Lung (tissue), 4 donors: ENCODE measurements around a stretch of chr2.

DNA sequence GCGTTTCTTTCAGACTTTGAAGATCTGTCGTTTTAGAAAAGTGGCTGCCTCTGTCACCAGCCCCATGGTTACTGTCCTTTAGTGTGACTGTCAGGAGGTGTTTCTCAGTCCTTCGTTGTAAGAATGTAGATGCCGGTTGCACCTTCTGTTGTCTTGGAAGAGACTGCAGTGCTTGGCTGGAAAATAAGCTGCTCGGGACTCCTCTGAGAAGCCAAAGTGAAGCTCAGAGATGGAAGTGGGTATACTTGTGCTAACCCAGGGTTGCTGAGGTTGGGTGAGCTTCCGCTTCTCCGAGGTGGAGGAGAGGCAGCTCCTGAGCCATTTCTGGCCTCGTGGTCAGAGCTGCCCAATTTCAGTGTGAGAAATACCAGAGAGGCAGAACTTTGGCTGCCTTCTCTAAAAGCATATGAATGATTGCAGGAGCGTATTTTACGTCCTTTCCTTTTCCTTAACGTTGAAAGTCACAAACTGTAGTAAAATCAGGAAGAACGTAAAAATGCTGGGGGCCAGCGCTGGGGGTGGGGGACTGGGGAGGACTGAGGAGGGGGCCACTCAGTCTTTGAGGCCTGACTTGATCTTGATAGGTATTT lies 292.1 kb upstream of the PLGLB2 start:
- PRO-cap, result no peak
- RAMPAGE, long total RNA, result no peak
- RRBS, result no CpG with 5 or more reads among the region's 13 CpGs

DNA sequence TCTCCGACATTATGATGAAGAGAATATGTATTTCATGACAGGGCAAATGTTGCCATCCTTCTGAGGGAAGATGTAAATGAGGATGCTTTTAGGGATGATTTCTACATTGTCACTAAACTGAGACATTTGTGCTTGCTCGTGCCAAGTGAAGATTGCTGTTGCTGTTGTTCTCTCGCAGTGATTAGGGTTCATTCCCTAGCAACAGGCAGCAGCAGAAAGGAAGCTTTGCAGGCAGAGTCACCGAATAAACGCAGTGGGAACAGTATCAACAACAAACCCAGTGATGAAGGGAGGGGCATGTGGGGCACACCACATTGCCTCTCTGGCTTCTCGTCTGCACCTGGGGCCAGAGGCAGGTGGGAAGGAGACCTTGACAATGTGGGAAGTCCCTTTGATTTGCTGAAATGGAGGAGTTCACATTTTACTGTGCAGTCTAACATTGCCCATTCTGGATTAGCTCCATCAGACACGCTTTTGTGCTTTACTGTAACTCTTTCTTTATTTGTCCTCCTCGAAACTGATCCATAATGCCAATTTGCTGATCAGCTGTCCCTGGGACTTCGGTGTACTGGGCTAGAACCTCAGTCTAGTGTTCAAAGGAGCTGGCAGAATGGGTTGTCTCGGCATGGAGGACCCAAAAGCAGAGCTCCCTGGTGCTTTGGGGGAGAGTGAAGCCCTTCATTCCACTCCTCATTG lies 240.1 kb upstream of the PLGLB2 start:
- PRO-cap, result no peak
- RAMPAGE, long total RNA, result no peak
- RRBS, result no CpG with 5 or more reads among the region's 10 CpGs

DNA sequence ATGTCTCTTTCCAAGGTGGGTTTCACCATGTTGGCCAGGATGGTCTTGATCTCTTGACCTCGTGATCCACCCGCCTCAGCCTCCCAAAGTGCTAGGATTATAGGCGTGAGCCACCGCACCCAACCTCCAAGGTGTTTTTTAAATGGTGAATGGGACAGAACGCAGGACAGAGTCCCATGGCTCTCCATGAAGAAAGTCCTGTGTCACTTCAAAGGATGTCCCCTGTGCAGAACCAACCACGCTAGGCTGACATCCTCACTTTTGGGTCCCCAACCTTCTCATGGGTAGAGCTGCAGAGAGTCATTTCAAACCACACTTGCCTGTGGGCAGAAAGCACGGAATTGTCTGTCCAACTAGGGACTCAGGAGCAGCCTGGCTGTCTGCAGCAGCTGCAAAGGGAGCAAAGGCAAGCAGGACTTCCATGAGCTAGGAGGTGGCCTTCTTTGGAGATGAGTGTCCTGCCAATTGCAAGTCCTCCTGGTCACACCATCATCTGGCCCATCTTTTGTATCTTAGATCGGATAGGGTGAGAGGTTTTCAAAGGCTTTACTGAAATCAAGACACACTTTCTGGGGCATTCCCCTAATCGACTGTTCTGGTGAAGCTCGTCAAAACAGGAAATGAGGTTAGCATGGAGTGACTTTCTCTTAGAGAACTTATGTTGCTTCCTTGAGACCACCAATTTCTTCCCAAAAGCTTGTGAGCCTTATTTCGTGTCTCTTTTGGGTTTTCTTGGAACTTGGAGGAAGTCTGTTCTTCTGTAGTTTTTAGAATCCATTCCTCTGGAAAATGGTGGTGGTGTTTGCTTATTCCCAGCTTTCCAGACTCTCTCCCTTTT lies 222.4 kb upstream of the PLGLB2 start:
- PRO-cap, result no peak
- RAMPAGE, long total RNA, result no peak
- RRBS, result no CpG with 5 or more reads among the region's 11 CpGs

DNA sequence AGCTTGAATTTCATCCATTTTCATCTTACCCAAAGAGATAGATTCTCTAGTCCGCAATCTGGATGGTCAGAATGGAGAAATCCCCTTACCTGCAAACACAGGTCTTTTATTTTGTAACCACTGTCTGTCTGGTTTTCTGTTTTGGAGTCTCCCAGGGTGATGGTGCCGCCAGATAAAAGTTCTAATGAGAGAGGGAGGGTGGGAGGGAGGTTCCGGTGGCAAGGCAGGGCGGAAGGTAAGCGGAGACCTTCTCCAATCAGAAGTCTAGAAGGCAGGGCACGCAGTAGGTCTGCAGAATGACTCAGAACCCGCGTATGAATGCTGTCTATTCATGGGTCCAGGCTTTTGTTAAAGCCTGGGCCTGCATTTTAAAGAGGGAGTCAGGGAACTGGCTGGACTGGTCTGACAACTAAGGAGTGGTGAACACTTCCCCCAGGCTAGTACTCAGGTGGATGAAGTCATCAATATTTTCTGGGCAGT lies 85.6 kb upstream of the PLGLB2 start:
- PRO-cap, result no peak
- RAMPAGE, long total RNA, result no peak
- RRBS, result no CpG with 5 or more reads among the region's 8 CpGs

GRCh38 chr2:87750272-87751053 lies 2.6 kb downstream of the PLGLB2 start:
- PRO-cap, result no peak
- RAMPAGE, long total RNA, result no peak
- RRBS, result no CpG with 5 or more reads among the region's 15 CpGs

- PRO-cap, result no peak
- RAMPAGE, long total RNA, result no peak
- RRBS, result no CpG with 5 or more reads among the region's 6 CpGs
Measured at GRCh38 chr2:88131519-88132100, 3.7 kb upstream of the FABP1 start.

GRCh38 chr2:88133760-88134250 lies 5.9 kb upstream of the FABP1 start:
- PRO-cap, result no peak
- RAMPAGE, long total RNA, result no peak
- RRBS, result no CpG with 5 or more reads among the region's 3 CpGs

GRCh38 chr2:88200295-88200563 lies 30.1 kb downstream of the THNSL2 start:
- PRO-cap, result no peak
- RAMPAGE, long total RNA, result no peak
- RRBS, result no CpG with 5 or more reads among the region's 13 CpGs

DNA sequence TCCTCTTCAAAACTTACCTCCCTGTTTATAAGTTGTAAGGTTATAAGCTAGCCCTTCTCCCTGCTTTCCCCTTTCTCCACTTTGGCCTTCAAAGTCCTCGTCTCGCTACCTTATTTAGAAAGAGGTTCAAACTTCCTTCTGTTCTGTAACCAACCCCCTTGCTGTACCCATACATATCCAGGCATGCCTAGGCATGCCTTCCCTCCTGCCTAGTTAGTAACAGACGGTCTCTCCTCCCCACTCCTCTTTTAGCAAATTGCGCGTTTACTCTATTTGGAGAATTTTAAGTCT lies 13.8 kb downstream of the TEX37 start:
- PRO-cap, result no peak
- RAMPAGE, long total RNA, result no peak
- RRBS, result no CpG with 5 or more reads among the region's 5 CpGs

DNA sequence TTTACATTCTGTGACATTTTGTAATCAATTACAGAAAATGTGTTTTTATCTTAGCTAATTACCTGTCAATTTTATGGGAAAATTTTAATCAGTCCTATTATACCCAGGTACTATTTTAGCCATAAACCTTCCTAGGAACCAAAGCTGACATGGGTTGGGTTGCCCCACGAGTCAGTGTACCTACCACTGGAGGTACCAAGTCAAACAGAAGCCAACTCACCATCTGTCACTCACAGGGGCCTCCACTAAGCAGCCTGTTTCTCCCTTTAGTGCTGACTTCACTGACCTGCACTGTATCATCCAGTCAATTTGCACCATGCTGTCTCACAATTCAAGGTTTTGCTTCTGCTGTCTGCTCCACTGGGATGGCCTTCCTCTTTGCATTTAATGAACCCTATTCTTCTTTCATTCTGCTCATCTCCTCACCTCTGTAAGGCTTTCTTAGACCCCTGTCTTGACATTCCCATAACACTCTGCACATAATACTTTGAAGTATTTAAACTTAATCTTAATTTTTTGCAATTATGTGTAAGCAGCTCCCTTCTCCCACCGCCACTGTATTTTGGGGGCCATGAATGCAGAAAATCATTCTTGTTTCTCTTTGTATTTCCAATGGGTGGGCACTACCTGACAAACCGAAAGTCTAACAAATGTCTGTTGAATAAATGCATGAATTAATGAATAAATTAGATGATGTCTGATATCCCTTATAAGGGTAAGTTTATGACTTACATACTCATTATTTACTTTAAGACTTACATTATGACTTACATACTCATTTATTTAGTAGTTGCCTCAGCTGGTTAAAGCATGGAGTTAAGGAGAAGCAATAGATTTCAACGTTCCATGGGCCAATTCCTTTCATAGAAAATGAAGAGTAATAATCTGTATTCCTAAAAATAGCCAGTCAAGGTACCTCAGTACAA lies 47.0 kb downstream of the EIF2AK3 start:
- PRO-cap, result no peak
- RAMPAGE, long total RNA, result no peak
- RRBS, result no CpG with 5 or more reads among the region's 4 CpGs

- PRO-cap, result no peak
- RAMPAGE, long total RNA, result no peak
- RRBS, result no CpG with 5 or more reads among the region's 4 CpGs
Measured at GRCh38 chr2:88624351-88624890, 2.8 kb downstream of the EIF2AK3 start.

DNA sequence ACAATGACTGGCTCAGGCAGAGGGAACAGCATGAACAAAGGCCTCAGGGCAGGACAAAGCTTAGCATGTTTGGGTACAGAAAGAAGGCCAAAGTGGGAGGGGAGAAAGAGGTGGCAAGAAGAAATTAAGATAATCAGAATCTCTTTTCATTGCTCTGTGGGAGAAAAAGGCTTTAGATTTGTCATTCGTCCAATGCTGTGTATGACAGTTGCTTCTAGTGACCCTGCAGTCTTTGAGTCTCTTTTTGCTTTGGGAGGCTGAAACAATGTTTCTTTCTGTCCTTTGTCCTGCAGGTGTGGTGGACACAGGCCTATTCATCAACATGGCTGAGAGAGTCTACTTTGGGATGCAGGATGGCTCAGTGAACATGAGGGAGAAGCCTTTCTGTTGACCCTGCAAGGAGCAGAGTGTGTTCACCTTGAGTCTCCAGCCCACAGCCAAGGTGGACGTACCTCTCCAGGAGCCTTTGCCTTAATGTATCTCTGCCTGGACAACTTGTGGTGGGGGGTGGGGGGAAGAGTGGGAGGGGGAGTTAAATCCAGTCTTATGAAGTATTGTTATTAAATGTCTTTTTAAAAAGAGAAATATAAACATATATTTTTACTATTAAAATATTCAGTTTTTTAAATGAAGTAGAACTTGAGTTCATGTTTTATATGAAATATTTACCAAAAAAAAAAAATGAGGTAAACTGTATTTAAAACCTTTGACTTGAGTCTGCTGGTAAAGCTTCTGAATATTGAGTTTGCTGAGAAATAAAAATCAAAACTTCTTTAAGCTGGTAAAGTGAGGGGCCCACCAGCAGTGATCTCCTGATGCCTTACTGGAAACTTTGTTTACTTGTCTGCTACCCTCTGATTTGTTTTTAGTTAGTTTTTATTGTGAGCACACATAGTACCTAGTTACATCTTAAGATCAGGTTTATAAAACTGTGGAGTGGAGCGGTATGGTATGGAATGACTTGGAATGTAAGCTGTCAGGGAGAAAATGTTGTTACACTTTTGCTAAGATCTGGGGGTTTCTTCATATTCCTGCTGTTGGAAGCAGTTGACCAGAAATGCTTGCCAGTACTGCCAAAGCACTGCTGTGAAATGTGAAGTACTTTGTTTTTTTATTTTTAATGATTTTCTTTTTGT lies 58.6 kb downstream of the RPIA start:
- PRO-cap, result no peak
- RAMPAGE, long total RNA, result no peak
- RRBS, result no CpG with 5 or more reads among the region's 3 CpGs

DNA sequence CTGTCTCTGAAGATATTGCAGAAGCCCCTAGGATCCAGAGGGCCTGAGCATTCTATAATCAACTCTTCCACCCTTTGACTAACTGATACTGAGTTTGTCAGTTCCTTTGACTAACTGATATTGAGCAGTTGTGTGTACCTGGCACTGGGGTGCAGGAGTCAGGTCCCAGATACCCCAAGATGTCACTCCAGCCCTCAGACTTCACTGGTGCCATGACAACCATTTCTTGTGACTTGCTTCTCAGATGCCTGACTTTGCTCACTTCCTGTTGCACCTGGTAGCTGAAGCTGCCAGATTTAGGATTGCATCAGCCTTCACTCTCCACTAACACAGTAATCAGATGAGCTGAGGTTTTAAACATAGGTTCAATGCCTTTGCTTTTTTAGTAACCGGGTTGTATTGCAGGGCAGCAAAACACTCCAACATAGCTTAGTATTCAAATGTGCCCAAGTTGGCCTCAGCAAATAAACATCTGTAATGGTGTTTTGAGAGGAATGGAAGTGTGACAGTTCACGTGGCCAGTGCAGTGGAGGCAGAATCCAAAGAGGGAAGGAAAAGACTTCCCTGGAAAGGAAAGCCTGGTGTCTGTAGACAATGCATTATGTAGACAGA lies 62.8 kb downstream of the RPIA start:
- PRO-cap, result no peak
- RAMPAGE, long total RNA, result no peak
- RRBS, result no CpG with 5 or more reads among the region's 2 CpGs

GRCh38 chr2:88838227-88838935 lies 146.9 kb downstream of the RPIA start:
- PRO-cap, result no peak
- RAMPAGE, long total RNA, result no peak
- RRBS, result no CpG with 5 or more reads among the region's 5 CpGs

- PRO-cap, result no peak
- RAMPAGE, long total RNA, result no peak
- RRBS, result no CpG with 5 or more reads among the region's 1 CpG
Measured at GRCh38 chr2:88846050-88846231, 154.5 kb downstream of the RPIA start.

- PRO-cap, result no peak
- RAMPAGE, long total RNA, result no peak
- RRBS, result no CpG with 5 or more reads among the region's 2 CpGs
Measured at GRCh38 chr2:88992649-88993069, 301.2 kb downstream of the RPIA start.

- PRO-cap, result no peak
- RAMPAGE, long total RNA, result no peak
- RRBS, result no CpG with 5 or more reads among the region's 9 CpGs
Measured at GRCh38 chr2:89838335-89838932, 1147.0 kb downstream of the RPIA start.

GRCh38 chr2:91766222-91766805 lies 2820.8 kb upstream of the AQP7B start:
- PRO-cap, result no peak
- RAMPAGE, long total RNA, result no peak
- RRBS, result no CpG with 5 or more reads among the region's 6 CpGs

DNA sequence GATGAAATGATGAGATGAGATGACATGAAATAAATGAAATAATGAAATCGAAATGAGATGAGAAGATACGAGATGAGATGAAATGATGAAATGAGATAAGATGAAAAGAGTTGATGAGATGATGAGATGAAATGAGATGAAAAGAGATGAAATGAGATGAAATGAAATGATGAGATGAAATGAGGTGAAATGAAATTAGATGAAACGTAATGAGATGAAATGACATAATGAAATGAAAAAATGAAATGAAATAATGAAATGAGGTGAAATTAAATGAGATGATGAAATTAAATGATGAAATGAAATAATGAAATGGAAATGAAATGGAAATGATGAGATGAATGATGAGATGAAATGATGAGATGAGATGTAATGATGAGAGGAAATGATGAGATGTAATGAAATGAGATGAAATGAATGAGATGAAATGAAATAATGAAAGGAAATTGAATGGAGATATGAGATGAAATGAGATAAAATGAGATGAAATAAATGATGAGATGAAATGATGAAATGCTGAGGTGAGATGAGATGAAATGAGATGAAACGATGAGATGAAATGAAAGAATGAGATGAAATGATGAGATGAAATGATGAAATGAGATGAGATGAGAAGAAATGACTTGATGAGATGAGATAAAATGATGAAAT lies 366.6 kb upstream of the AQP7B start:
- PRO-cap, result no peak
- RAMPAGE, long total RNA, result no peak
- RRBS, result no CpG with 5 or more reads among the region's 4 CpGs

GRCh38 chr2:94221007-94221601 lies 366.0 kb upstream of the AQP7B start:
- PRO-cap, result no peak
- RAMPAGE, long total RNA, result no peak
- RRBS, result no CpG with 5 or more reads among the region's 2 CpGs